HEK293 (cell line): ENCODE measurements around a stretch of chr18.

- PRO-cap = no peak
- RRBS, 2 experiments = no CpG with 5 or more reads among the region's 10 CpGs
Measured at GRCh38 chr18:48097984-48098817, 167.7 kb upstream of the SMAD2 start.

- PRO-cap = no peak
- RRBS, 2 experiments = 35 to 61% methylated on average over 2 of the region's 15 CpGs
Measured at GRCh38 chr18:48139148-48140265, 209.0 kb upstream of the SMAD2 start.

GRCh38 chr18:48222041-48222645, 187.0 kb downstream of the ZBTB7C start:
- PRO-cap = no peak
- RRBS, 2 experiments = no CpG with 5 or more reads among the region's 6 CpGs

GRCh38 chr18:48546078-48546883, 7.5 kb downstream of the CTIF start:
- PRO-cap = no peak
- RRBS, 2 experiments = no CpG with 5 or more reads among the region's 11 CpGs

DNA sequence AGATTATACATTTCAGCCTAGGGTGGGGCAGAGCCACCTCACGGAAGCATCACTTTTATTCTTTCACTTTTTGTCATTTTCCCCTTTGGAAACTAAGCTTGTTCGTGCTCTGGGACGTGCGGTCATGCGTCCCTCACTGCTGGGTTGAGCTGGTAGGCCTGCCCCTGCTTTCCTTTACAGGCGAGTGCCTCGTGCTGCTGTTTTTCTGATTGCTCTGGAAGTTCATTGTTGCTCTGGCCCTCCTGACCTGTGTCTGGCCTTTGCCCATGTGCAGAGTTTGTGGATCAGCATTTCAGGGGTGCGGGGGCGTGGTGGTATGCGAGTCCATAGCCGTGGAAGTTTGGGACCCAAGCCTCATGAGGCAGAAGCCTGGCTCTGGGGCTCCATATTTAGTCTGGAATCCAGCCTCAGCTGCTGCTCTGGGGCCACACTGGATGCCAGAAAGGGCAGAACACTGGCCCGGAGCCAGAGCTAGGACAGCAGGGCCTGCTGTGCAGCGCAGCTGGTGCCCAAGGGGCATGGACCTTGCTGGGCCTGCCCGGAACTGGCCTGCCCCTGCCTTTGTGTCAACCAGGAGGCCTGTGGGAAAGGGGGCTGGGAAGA, 51.1 kb downstream of the CTIF start:
- PRO-cap = no peak
- RRBS, 2 experiments = 77 to 98% methylated on average over 2 of the region's 14 CpGs

GRCh38 chr18:48800676-48801386, 149.9 kb downstream of the SMAD7 start:
- PRO-cap = no peak
- RRBS, 2 experiments = 95 to 96% methylated on average over 4 of the region's 13 CpGs

DNA sequence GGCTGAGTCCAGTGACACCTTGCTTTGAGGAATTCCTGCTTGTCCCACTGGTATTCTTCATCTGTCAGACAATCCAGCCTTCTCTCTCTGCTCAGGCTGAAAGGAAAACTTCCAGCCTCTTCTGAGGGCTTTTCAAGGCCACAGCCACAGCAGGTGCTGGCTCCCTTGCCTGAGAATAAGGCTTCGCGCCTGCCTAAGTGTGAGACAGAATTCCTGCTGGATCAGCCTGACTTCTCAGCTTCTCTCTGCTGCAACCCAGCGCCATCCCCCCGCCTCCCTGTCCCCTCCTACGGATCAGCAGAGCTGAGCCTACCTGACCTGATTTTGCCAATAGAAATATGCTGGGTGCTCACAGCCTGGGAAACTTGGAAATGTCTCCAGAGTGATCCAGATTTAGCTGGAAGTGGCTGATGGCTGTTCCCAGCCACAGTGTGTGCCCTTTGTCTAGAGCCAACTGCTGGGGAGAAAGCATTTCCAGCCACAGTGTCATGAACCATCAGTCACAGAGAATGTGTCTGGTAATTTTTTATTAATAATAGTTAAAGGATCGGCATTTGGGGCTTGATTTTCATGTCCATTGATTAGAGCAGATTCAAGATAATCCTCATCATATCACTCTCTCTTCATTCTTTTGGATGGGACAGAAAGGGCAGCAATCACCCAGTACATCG, 147.8 kb downstream of the SMAD7 start:
- PRO-cap = no peak
- RRBS, 2 experiments = no CpG with 5 or more reads among the region's 7 CpGs

DNA sequence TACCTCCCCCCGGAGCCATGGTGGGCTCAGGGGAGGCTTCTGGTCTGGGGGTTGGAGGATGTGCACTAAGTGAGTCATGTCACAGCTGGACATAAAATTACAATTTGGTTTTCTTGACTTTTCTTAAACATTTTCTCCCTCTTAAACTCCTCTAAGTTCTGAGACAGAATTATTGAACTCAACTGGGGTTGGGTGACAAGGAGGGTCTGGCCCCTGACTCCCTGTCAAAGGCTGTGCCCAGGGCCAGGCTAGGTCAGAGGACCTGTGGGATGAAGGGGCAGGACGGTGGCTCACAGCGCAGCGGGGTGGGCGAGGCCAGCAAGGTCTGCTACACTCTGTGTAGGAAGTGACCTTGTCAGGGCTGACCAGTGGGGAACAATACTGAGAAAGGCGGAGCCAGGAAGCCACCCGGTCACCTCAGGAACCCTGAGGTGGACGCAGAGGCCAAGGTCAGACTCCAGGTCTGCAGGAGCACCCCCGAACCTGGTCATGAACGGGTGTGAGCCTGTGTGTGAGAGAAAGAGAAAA, 72.4 kb downstream of the SMAD7 start:
- PRO-cap = no peak
- RRBS, 2 experiments = no CpG with 5 or more reads among the region's 10 CpGs

GRCh38 chr18:48920838-48921596, 29.7 kb downstream of the SMAD7 start:
- PRO-cap = no peak
- RRBS, 2 experiments = 100% methylated on average over 1 of the region's 31 CpGs

GRCh38 chr18:48992636-48993309, 42.0 kb upstream of the SMAD7 start:
- PRO-cap = no peak
- RRBS, 2 experiments = no CpG with 5 or more reads among the region's 12 CpGs

- PRO-cap = no peak
- RRBS, 2 experiments = no CpG with 5 or more reads among the region's 9 CpGs
Measured at GRCh38 chr18:49072427-49073090, 121.8 kb upstream of the SMAD7 start.

DNA sequence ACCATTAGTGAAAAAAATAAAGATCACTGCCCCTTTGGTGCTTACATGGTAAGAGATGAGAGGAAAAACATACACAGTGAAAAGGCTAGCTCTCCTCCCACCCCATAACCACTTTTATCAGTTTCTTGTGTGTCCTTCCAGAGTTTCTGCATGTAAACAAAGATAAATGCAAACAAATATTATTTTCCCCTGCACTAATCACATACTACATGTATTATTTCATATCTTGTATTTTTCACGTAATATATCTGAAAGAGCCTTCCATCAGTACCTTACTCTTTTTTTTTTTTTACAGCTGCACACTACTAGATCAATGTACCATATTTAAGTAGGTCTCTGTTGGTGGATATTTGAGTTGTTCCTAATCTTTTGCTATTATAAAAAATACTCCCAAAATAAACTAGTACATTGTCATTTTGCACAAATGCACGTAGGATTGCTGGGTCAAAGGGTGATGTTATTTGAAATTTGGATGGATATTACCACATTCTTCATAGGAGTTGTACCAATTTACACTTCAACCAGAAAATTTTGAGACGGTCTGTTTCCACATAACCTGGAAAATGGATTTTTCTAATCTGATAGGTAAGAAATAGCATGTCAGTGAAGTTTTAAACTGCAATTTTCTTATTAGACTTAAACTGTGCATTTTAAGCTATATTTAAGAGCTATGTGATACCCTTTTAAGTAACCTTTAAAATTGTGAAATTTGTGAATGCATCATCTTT, 222.7 kb downstream of the DYM start:
- PRO-cap = no peak
- RRBS, 2 experiments = no CpG with 5 or more reads among the region's 3 CpGs

GRCh38 chr18:49465265-49465829, 4.9 kb upstream of the DYM start:
- PRO-cap = no peak
- RRBS, 2 experiments = no CpG with 5 or more reads among the region's 5 CpGs

DNA sequence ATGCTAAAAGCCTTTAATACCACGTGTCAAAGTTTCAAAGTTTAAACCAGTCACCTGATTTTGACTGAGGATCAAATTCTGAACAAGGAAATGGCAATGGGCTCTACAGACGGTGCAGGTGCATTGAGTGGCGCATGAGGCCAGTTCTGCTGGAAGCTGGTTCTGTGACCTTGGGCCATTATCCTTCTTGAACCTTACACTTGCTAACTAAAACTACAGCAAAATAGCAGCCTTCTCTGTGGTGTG, 85.1 kb downstream of the LIPG start:
- PRO-cap = no peak
- RRBS, 2 experiments = no CpG with 5 or more reads among the region's 3 CpGs

GRCh38 chr18:49859002-49859587, 45.8 kb upstream of the ACAA2 start:
- PRO-cap = no peak
- RRBS, 2 experiments = no CpG with 5 or more reads among the region's 8 CpGs

DNA sequence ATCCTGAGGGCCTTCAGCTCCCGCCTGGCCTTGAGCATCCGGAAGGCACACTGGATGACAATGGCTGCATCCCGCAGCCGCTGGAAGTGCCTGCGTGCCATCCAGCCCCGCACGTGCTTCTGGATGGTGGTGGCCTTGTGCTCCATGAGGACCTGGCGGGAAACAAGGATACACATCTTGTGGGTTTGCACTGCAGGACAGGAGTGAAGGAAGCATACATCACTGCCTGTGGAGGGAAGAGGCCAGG, 89.3 kb upstream of the ACAA2 start:
- PRO-cap = no peak
- RRBS, 2 experiments = no CpG with 5 or more reads among the region's 8 CpGs

DNA sequence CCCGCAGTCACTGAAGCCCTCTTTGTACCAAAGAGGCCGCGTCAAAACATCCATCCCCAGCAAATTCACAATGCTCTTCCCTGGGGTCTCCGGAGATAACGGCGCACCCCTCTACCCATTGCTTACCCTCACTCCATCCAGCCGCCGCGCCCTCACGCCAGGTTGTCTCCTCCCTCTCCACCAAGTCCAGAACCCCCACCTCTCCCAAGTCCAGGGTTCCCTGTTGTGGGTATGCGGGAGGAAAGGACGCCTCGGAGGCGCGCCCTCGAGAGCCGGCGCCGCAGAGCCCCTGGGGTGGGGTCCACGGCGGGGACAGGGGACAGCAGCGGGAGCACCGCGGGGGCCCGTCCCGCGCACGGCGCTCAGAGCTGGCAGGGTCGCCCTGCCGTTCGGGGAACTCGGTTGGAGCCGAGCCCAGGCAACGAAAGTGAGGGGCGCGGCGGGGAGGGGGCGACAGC, 870 bp downstream of the MYO5B start:
- PRO-cap = no peak
- RRBS, 2 experiments = 60% methylated on average over 1 of the region's 39 CpGs; no CpG with 5 or more reads in 1 of the 2 experiments

DNA sequence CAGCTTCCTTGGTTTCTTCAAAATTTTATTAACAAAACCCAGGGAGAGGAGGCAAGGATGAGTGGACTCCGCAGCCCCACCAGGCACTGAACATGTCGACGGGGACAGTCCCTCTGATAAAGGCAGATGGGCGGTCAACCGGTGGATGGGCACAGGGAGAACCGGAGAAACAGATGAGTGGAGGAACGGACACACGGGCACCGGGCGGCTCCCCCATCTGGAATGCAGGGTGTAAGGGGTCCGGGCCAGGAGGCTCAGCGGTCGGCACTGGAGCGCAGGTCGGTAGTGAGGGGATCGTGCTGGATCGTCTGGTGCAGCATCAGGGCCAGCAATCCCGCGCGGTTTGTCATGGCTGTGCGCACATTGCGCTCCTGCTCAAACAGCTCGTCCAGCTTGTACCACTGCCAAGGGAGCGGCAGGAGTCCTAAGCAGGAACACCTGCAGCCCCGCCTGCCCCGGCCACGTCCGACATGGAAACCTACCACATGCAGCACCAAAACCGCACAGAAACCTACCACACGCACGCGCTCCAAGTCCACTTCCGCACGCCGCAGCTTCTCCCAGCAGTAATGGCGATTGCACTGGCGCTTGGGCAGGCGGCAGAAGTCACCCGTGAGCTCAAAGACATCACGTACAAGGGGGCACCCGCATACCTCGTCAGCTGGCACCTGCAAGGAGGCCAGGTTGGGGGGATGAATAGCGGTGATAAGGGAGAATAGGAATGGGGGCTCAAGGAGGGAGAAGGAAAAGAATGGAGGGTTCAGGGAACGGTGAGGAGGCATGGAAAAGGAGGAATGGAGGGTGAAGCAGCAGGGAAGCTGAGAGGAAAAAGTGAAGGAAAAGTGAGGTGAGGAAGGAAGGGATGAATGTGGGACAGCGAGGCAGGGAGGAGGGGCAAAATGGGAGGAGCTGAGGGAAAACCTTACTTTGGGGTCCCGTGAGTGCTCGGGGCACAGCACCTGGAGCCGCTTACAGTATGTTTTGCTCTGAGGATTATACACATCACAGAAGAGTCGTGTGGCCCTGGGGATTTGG, 1.3 kb upstream of the MBD1 start:
- PRO-cap = no peak
- RRBS, 2 experiments = 100% methylated on average over 3 of the region's 49 CpGs; no CpG with 5 or more reads in 1 of the 2 experiments

DNA sequence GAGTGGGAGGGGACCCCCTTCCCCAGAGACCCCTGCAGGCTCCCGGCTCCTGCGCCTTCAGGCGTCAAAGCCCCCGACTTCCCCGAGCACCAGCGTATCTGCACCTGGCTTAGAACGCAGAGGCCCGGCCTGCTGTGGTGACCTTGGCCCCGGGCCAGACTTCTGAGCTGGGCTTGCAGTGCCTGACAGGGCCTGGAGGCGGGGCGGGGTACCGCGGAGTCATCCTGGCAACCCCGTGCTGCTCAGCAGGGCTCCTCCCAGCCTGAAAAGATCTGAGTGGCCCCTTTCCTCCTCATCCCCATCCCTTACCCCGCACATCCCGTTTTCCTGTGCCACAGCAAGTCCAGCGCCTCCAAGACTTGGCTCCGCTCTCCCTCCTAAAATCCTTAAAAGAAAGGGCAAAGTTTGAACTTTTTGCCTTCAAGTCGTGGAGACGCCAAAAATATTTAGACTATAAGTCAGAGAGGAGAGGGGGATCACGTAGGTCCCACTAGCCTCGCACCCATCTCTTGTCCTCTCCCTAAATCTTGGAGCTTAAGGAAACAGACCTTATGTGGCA, 27.2 kb downstream of the SKA1 start:
- PRO-cap = no peak
- RRBS, 2 experiments = 7 to 41% methylated on average over 3 to 4 of the region's 22 CpGs

DNA sequence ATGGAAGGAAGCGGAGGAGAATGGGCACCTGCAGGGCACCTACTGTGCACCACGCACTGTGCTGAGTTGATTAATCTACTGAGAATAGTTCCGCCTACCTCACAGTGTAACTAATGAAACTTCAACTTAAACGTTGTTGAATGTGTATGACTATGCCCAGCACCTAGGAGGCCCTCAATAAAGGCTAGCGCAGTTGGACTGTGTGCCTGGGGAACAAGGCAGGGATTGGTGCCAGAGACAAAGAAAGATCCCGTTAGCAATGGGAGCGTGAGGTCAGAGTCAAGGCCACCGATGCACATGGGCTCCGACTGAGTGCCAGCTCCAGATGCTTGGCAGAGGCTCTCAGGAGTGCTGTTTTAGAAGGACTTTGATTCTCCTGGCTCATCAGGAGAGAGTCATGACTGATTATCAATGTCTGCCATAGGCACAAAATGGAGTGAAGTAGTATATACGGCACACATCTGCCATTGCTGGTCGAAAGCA, 93.8 kb downstream of the MAPK4 start:
- PRO-cap = no peak
- RRBS, 2 experiments = no CpG with 5 or more reads among the region's 11 CpGs